Left colon (tissue), 1 donor: ENCODE data around the gene CRYBA4.

- PRO-cap, result no peak
Observed at GRCh38 chr22:25015152-25015822, 62.8 kb downstream of the KIAA1671 start.

DNA sequence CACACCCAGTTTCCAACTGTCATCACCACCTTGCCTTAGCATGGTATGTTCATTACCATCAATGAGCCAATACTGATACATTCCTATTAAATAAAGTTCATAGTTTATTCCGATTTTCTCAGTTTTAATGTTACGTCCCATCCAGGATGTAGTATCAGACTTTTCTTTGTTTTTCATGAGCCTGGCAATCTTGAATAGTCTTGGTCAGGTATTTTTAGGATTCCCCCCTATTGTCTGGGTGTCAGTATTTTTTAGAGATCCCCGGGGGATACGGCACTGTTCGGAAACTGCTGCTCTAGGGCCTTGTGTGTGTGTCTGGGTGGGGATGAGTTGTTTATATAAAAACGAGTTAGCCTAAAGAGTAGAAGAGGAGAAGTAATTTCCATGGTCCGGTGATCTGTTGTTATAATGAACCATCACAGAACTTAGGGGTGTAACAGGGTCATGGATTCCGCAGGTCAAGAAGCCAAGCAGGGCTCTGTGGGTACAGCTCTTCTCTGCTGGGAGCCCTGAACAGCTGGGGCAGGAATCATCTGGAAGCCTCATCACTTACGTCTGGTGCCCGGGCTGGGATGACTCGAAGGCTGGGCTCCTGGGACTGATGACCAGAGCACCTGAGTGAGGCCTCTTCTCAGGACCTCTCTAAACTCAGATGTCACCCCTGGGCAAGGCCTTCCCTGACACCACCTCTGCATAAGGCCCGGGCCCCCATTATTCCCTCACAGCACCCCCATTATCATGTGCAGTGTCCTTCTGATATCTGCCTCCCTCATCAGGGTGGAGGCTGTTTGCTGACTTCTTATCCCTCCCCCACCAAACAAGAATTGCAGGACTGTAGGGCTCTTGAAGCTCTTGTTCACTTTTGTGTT lies 106.0 kb downstream of the KIAA1671 start:
- PRO-cap, result no peak

GRCh38 chr22:25150396-25150767 lies 49.3 kb upstream of the CRYBB3 start:
- PRO-cap, result no peak

GRCh38 chr22:25161451-25161744 lies 38.3 kb upstream of the CRYBB3 start:
- PRO-cap, result no peak

- PRO-cap, result no peak
Observed at GRCh38 chr22:25361155-25361648, 141.8 kb downstream of the CRYBB2 start.

GRCh38 chr22:25462160-25463032 lies 102.1 kb upstream of the GRK3 start:
- PRO-cap, result no peak

DNA sequence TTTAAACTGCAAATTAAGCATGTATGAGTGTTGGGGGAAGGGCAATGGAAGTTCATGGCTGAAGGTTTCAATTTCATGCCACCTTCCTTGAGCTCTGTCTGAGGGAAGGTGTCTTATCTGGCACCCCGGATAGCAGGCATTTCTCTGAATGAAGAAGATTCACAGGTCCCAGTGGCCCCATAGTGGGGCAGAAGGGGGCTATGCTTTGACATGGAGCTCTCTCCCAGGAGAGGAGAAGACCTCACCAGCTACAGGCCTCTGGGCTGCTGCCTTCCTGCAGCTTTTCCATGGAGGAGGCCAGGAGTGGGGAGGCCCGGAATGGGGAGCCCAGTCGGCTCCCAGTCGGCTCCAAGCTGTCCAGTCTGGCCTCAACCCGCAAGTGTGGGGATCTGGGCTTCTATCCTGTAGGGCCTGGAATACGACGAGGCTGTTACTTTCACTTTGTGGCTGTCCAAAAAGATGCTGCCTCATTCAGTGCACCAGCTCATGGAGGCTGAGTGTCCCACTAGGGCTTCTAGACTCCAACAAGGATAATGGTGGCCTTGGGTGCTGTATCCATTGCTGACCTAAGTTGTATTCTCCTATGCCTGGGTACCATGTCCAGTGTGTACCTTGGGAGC lies 896 bp downstream of the MYO18B start:
- PRO-cap, result no peak

GRCh38 chr22:26066488-26066898 lies 102.8 kb upstream of the SEZ6L start:
- PRO-cap, result no peak

- PRO-cap, result no peak
Observed at GRCh38 chr22:26521529-26522160, 9.4 kb upstream of the TFIP11 start.

DNA sequence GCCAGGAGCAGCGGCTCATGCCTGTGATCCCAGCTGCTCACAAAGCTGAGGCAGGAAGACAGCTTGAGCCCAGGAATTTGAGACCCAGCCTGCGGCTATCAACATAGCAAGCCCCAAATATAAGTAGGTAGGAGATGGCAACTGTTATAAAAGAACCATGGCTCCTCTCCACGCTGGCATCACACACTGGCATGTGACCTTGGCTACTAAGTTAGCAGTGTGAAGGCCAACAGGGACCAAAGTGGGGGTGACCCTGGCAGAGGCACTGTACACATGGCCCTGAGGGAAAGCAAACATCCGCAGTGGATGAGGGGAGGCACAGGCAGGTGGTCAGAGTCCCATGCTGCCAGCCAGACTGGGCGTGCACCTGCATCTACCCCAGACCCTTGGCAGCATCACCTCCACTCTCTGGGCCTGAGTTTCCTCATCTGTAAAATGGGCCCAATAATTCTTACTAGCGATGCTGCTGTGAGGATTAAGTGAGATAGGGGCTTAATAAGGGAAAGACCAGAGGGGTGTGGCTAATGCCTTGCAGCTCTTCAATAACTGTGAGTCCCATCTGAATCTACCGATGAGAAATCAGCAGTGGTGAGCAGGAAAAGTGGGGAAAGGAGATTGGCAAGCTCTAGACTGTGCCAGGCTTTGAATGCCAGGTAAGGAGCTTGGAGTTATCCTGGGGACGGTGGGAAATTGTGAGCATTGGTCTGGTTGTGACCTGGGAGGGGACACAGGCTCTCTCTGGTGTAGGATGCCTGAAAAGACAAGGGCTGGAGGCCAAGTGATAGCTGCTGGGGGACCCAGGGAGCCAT lies 32.8 kb downstream of the TPST2 start:
- PRO-cap, result no peak

- PRO-cap, result no peak
Observed at GRCh38 chr22:26570841-26571611, 18.9 kb downstream of the TPST2 start.

- PRO-cap, result no peak
Observed at GRCh38 chr22:26621815-26622331, at the start of gene CRYBA4. TSS of gene CRYBA4 (plus strand) at chr22:26621963.

GRCh38 chr22:26663461-26663999 lies 41.8 kb downstream of the CRYBA4 start:
- PRO-cap, result no peak

- PRO-cap, result bidirectional peak, plus-strand start at chr22:26672778, minus-strand start at chr22:26672625; bidirectional peak, plus-strand start at chr22:26673073, minus-strand start at chr22:26672997
Observed at GRCh38 chr22:26672425-26673553, 51.0 kb downstream of the CRYBA4 start.

- PRO-cap, result no peak
Observed at GRCh38 chr22:26714171-26714554, 92.4 kb downstream of the CRYBA4 start.

- PRO-cap, result no peak
Observed at GRCh38 chr22:26740133-26740810, 118.5 kb downstream of the CRYBA4 start.

GRCh38 chr22:26766801-26767122 lies 145.0 kb downstream of the CRYBA4 start:
- PRO-cap, result no peak

DNA sequence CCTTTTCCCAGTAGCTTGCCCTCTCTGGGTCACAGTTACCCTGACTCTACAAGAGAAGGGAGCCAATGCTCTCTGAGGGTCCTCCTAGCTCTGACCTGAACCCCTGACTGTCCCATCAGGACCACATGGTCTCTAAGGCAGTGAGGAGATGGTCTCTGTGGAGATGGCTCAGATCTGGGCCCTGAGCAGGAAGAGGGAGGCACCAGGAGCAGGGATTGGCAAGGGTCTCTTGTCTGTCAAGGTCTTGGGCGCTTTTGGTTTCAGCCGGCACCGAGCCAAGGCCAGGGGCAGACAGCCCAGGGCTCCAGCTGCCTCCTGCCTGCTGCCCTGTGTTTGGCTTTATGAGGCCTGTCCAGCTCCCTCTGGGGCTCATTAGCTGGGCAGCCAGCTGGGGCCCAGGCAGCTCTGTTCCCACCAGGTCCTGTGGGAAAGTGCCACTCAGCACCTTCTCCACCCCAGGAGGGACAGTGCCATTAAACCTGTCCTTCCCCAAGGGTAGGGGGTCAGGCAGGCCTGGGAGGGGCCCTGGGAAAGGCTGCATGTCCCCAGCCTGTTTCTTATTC lies 559.8 kb downstream of the MN1 start:
- PRO-cap, result no peak

GRCh38 chr22:27475261-27475468 lies 326.4 kb downstream of the MN1 start:
- PRO-cap, result no peak

DNA sequence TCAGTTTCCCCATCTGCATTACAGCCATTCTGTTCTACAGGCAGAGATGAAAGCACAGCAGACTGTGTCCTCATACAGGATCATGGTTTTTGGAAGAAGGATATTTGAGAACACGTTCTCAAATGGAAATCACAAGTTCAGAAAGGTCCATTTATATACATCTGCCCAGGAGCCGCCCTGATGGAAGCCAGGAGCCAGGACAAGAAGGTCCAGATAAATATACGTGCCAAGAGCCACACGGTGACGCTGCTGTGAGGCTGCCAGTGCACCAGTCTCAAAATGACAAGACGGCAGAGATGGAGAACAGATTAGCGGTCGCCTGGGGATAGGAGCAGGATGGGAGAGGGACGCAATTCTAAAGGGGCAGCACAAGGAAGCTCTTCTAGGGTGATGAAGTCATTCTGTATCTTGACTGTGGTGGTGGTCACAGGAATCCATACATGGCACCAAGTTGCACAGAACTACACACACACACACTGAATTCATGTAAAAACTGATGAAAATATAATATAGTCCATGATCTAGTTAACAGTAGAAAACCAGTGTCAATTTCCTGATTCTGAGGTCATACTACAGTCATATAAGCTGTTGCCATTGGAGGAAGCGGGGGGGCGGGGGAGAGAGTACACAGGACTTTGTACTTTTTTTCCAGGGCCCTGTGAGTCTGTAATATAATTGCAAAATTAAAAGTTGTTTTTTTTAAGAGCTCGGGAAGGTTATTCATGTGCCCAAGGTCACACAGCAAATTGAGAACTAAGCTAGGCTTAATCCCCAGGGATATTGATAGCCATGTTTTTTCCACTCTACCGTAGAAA lies 312.6 kb downstream of the MN1 start:
- PRO-cap, result no peak